Neuron (in vitro differentiated cells): Measurements from ENCODE around the gene INTS6.

DNA sequence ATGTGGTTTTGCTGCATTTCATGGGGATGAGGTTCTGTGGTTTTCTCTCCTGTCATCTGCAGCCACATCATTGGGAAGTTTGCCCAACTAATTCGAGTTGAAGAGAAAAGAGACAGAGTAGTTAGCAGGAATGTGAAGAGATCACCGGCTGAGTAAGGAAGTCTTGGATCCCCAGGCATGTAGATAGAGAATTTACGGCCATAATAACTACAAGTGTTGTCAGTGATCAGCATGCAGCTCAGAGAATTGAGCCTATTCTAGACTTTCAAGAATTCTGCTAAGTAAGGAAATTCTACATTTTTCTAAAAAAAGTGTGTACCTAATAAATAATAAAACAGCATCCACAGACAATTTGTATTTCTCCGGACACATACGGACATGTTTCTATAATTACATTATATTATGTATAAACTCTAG lies 122.2 kb downstream of the CYSLTR2 start:
- PRO-cap = no peak

DNA sequence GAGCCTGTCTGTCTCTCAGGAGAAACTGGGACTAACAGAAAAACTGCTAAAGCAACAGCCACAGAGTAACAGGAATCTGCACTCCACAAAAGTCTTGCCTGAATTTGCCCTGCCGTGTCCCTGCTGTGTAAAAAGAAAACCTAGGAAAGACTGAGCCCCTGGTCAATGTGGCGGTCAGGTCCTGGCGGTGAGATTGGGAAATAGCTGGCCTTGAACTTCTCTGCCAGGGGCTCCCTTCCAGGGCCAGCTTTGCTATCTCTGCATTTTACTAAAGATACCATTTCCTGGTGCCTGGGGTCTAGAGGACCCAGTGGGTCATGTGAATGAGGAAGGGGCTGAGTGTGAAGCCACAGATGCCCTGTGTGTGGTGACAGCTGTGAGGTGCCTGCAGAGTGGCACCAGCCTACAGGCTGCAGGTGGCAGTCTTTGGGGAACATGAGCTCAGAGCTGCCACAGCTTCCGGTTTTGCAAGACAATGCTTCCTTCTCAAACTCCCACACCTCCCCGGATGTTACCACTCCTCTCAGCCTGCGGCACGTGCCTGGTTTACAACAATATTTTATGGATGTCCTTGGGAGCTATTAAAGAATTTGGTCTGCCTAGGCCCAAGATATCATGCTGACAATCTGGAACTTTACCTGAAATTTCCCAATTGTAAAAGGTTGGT lies 5.2 kb upstream of the MLNR start:
- PRO-cap = no peak

GRCh38 chr13:49248380-49249058 lies 794 bp downstream of the CDADC1 start:
- PRO-cap = no peak

- PRO-cap = no peak
Observed at GRCh38 chr13:49308613-49309480, 61.1 kb downstream of the CDADC1 start.

- PRO-cap = no peak
Observed at GRCh38 chr13:49465987-49467002, 22.2 kb downstream of the SETDB2 start.

GRCh38 chr13:49779464-49780225 lies 12.8 kb downstream of the KPNA3 start:
- PRO-cap = no peak

DNA sequence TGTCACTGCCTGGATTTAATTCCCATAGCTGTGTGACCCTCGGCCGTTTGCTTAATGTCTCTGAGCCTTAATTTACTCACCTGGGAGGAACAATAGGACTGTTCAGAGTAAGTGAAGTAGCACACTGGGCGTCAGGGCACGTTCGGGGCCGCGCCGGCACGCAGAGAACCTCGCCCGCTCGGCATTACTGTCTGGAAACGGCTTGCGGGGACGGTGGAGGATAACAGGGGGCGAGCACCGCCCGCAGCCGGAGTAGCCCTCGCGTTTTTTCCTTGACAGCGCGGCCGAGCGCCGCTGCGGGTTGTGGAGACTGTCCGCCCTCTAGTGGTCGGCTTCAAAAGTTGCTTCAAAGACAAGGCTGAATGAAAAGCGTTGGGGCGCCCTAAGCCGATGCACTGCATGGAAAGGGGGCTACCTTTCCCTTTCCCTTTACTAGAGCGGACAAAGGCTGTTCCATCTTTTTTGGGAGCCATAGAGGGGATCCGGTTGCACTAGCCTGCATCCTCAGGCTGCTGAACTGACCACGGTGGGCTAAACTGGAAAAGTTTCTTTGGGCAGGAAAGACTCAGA lies 55.4 kb upstream of the KPNA3 start:
- PRO-cap = unidirectional peak, minus-strand start at position 196 of the sequence

- PRO-cap = no peak
Observed at GRCh38 chr13:49999008-49999665, 2.3 kb downstream of the TRIM13 start.

GRCh38 chr13:50080066-50080392 lies 64.8 kb downstream of the KCNRG start:
- PRO-cap = no peak

GRCh38 chr13:50125443-50125607 lies 110.1 kb downstream of the KCNRG start:
- PRO-cap = bidirectional peak, plus-strand start at chr13:50125816, minus-strand start at chr13:50125544

GRCh38 chr13:50208429-50208740 lies 193.1 kb downstream of the KCNRG start:
- PRO-cap = no peak

DNA sequence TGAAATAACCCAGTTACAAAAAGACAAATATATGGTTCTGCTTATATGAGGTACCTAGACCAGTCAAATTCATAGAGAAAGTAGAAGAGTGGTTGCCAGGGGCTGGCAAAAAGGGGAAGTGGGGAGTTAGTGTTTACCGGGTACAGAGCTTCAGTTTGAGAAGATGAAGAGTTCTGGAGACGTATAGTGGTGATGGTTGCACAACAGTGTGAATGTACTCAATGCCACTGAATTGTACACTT lies 355.1 kb downstream of the KCNRG start:
- PRO-cap = no peak

- PRO-cap = no peak
Observed at GRCh38 chr13:50511864-50512471, 331.5 kb downstream of the DLEU7 start.

DNA sequence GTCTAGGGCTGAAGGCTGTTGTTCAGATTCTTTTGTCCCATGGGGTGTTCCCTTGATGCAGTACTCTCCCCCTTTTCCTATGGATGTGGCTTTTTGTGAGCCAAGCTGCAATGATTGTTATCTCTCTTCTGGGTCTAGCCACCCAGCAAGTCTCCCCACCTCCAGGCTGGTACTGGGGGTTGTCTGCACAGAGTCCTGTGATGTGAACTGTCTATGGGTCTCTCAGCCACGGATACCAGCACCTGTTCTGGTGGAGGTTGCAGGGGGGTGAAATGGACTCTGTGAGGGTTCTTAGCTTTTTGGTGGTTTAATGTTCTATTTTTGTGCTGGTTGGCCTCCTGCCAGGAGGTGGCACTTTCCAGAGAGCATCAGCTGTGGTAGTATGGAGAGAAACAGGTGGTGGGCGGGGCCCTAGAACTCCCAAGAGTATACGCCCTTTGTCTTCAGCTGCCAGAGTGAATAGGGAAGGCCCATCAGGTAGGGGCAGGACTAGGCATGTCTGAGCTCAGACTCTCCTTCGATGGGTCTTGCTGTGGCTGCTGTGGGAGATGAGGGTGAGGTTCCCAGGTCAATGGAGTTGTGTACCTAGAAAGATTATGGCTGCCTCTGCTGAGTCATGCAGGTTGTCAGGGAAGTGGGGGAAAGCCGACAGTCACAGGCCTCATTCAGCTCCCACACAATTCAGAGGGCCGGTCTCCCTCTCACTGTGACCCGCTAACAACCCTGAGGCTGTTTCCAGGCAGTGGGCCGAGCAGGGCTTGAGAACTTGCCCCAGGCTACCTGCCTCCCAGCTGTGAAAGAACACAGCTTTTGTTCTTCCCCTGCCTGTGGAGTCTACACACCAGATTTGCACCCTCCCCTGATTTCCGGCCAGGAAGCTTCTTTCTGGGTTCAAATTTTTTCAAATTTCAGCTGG lies 87.4 kb downstream of the DLEU7 start:
- PRO-cap = bidirectional peak, plus-strand start at position 453 of the sequence, minus-strand start at position 312 of the sequence

DNA sequence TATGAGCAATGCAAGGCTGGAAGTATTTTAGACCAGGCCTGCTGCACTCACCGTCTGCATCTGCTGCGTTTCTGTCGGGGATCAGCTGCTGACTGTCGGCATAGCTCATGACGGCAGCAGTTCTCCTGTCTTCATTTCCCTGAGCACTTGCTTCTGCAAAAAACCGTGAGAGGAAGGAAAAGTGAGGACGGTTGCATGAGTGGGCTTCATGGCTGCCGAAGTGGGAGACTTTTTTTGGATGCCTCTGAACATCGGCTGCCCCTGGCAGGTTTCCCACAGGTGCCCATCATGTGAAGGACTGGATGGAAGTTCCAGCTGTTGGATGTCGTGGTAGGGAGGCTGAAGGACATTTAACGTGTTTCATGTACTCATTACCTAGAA lies 94.6 kb downstream of the RNASEH2B start:
- PRO-cap = no peak

GRCh38 chr13:51173242-51173448 lies 49.1 kb upstream of the FAM124A start:
- PRO-cap = no peak

- PRO-cap = no peak
Observed at GRCh38 chr13:51235864-51236176, 13.6 kb downstream of the FAM124A start.

DNA sequence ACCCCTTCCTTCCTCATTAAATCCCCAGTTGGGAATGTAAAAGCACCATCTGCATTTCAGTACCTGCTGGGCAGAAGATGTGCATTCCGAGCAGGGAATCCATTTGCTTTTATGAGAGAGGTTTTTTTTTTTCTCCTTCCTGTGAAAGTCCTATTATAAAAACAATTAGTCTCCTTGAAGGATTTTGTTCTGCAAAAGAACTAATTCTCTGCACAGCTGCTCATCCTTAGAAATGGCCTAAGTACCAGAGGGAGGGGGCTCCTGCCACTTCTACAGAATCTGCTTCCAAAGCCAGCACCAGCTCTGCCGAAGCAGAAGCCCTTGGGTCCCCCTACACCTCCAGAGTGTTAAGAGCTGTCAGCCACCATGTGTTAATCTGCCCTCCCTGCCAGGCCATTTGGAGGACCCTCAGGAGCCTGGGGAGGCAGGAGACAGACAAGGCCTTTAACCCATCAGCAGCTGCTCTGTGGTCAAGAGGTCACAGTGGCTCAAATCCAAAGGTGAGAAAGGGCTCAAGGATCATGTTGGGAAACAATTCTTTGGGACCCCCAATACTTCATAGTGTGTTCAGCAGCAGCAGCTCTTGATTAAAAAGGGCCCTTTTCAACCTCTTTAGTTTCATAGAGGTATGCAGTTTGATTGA lies 36.3 kb upstream of the SERPINE3 start:
- PRO-cap = no peak

GRCh38 chr13:51371468-51372933 lies 32.5 kb downstream of the SERPINE3 start:
- PRO-cap = no peak

DNA sequence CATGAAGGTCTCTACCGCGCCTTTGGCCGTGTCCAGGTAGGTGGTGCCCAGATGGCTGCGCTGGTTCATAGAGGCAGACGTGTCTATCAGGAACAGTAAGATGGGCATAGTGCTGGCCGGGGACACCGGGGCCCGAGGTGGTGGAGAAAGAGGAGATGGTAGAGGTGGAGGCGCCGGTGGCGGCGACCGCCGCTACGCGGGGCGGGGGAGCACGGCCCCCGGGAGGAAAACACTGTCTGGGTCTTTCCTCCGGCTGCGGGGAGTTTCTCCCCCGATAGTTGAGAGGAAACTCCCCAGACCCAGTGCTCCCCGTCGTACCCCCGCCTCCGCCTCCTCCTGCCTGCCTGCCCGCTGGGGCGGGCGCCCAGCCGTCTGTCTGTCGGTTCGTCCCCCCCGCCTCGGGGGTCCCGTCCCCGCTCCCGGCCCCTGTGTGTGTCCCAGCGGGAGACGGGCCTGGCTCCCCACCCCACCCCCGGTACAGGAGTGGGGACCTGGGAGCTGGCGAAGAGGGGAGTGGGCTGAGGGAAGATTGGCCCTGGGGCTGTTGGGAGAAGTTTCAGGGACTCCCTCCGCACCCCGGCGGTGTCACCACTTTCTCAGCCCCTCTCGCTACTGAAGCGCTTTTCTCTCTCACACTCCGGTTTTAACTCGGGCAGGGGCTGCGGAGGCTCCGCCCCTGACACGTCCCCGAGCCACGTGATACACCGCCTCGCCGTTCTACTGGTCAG lies at the start of gene INTS6:
TSS of gene INTS6 (minus strand) at position 619 of the 728 bp plus-strand sequence.
- PRO-cap = bidirectional peak, plus-strand start outside the sequence, minus-strand start at position 619 of the sequence